Psoas muscle (tissue), 2 donors: ENCODE measurements around a stretch of chr5.

DNA sequence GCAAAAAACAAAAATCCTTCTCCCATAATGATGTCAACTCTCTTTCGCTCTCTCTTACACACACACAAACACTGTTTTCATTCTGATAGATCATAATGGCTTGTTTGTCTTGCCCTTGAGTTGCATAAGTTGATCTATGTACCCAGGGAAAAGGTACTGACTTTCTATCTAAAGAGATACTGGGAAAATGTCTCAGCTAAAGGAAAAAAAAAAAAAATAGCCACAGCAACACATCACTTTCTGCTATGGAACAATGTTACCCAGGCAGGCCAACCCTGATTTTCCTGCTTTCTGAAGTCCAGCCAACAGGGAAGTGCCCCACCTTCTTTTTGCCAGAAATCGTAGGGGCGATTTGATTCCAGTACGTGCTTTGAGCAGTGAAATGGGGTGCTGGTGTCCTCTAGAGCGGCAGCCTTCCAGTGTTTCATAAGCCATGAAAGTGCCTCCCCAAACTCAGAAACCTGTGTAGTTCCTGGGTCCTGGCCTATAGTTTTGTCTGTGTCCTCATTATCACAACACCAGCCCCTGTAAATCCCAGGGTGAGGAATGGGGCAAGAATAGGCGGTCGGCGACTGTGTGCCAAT, 212.7 kb upstream of the ACTBL2 start:
- PRO-cap, 2 experiments = no peak in any of the 2 experiments

- PRO-cap, 2 experiments = no peak in any of the 2 experiments
Observed at GRCh38 chr5:57841514-57842539, 359.2 kb upstream of the ACTBL2 start.

GRCh38 chr5:58071488-58072211, 388.2 kb downstream of the PLK2 start:
- PRO-cap, 2 experiments = no peak in any of the 2 experiments

GRCh38 chr5:58273505-58274097, 186.3 kb downstream of the PLK2 start:
- PRO-cap, 2 experiments = no peak in any of the 2 experiments

- PRO-cap, 2 experiments = no peak in any of the 2 experiments
Observed at GRCh38 chr5:58450704-58451057, 9.2 kb downstream of the PLK2 start.

DNA sequence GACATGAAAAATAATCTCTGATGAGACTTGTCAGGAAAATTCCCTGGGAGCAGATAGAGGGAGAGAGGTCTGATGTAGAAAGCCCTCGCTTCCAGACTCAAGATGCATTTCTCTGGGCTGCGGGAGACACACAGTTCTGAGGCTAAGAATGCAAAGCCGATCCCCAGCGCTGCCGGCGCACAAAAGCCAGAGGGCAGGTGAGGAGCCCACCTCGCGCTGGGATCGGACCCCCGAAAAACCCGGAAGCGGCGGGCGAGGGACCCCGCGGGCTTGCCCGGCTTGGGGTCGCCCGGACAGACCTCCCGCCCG, 581 bp downstream of the PLK2 start:
- PRO-cap, 2 experiments = no peak in any of the 2 experiments

GRCh38 chr5:58460118-58461391, 669 bp upstream of the PLK2 start:
- PRO-cap, 2 experiments = peak in 2 of 2 experiments; most common plus-strand start chr5:58460182 (in 2); most common minus-strand start chr5:58460575 (in 2)

DNA sequence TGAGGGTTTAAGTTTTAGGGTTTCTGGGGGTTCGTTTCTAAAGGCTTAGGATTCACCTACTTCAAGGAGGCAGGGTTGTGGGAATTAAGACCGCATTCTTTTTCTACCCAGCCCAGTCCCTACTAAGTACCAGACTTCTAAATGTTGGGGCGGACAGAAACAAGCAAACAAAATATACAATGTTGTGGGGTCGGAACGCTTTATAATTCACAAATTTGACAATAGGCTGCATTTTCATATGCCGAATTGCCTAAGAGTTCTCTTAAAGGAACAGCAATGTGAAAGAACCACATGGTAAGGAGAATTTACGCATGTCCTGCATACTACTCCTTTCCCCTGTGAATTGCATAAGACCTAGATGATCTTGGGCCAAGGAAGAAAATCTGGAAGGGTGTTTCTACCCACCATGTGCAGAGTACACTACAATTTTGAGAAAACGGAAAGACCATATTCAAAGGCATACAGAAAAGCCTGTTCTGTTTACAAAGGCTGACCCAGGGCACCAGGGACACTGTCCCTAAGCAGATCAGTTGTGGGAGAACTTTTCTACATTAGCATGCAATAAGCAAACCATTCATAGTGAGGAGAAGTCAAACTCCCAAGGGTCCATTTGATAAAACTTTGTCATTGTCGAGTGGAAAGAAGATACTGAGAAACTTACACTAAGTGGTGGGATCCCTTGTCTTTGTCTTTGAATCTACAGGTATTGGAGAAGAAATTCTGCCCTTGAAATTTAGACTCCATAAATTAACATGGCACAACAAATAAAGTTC, 457.4 kb downstream of the RAB3C start:
- PRO-cap, 2 experiments = no peak in any of the 2 experiments

DNA sequence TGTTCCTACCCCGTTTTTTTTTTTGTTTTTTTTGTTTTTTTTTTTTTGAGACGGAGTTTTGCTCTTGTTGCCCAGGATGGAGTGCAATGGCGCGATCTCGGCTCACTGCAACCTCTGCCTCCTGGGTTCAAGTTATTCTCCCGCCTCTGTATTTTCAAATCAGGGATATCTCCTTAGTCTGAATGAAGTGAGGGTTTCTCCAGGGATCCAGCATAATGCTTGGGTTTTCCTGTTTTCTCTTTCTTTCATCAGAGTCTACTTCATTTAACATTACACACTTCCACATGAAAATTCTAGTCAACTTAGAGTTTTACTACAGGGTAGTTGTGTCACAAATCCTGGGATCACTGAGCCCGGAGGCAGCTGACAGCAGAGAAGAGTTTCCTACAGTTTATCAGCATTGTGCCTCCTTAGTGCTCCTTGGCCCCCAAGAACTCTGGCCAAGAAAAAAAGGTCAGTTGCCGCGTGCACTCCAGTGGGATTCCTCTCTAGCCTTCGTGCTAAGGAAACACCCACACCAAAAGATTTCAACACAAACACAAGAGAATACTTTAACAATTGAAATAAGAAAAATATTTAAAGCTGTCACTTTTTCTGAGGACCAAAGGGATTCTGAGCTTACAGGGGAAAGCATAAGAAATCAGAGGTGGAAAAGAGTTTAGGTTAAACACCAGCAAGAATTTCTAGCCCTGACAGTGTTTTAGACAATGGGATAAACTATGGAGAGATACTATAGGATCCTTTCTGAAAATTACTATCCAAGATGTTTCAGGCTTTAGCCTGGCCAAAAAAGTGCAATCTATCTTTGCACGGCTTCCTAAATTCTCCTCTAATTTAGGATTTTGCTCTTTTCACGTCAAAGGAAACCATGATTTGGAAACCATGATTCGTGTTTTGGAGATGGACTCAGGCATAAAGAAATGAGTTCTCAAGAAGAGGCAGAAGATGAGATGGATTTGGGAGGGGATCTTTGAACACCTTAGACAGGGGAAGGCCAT, 606.6 kb downstream of the RAB3C start:
- PRO-cap, 2 experiments = no peak in any of the 2 experiments

DNA sequence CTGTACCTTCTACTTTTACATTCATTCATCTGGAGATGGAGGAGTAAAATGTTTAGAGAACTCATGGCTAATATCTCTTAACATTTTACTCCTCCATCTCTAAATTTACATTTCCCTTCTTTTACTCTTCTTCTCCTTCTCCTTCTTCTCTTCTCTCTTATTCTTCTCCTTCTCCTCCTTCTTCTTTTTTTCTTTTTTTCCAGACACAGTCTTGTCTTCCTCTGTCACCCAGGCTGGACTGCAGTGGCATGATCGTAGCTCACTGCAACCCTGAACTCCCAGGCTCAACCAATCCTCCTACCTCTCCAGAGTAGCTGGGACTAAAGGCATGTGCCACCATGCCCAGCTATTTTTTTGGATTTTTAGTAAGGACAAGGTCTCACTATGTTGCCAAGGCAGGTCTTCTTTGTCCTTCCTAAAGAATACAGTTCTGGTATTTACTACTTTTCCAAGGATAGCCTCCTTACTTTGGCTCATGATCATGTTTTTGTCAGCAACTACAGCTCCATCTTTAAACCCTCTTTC, 630.2 kb downstream of the RAB3C start:
- PRO-cap, 2 experiments = no peak in any of the 2 experiments

- PRO-cap, 2 experiments = no peak in any of the 2 experiments
Observed at GRCh38 chr5:59275416-59276467, 617.8 kb downstream of the PDE4D start.

DNA sequence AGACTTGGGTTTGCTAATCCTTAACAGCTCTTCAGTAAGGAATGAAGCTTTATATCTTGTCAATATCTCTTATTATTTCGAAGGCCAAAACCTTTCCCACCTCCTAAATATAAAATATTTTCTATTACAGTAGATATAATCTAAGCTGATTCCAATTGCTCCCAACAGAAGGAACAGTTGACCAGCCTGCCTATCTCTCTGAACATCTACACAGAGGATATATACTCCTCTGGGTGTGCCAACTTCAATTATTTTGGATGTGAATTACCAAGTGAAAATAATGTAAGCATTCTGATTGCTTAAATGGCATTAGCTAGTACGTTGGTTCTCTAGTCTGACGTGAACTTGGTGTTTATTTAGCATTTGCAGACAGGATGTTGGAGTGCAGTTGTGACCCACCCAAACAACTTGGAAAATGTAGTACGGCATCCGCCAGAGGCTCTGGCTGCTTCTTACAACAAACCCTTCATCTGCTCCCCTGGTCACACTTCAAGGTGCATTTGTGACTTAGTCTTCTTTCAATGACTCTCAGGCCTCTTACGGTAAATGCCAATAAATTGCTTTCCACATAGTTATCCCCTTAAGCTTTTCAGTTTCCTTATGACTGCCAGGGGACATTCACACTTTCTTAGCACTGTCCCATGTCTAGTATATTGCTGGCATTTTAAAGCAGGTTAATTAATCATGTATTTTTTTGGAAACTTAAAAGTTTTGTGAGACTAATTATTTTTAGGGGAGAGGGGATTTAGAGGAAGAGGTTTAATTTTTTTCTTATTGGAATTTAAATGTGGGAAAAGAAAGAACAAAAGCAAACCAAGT, 616.6 kb downstream of the PDE4D start:
- PRO-cap, 2 experiments = no peak in any of the 2 experiments

- PRO-cap, 2 experiments = no peak in any of the 2 experiments
Observed at GRCh38 chr5:59317272-59318028, 576.1 kb downstream of the PDE4D start.

GRCh38 chr5:59463913-59464606, 429.5 kb downstream of the PDE4D start:
- PRO-cap, 2 experiments = no peak in any of the 2 experiments

DNA sequence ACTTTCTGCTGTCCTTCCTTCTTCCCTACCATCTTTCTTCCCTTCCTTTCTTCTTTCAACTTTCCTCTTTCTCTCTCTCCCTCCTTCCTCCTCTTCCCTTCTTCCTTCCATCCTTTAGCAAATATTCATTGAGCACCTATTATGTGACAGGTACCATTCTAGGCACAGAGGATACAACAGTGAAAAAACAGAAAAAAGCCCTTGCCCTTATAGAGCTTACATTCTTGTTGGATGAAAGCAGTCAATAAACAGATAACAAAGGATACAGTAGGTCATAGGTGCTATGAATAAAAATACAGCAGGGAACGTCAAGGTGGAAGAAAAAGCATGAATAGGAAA, 374.5 kb downstream of the PDE4D start:
- PRO-cap, 2 experiments = no peak in any of the 2 experiments

DNA sequence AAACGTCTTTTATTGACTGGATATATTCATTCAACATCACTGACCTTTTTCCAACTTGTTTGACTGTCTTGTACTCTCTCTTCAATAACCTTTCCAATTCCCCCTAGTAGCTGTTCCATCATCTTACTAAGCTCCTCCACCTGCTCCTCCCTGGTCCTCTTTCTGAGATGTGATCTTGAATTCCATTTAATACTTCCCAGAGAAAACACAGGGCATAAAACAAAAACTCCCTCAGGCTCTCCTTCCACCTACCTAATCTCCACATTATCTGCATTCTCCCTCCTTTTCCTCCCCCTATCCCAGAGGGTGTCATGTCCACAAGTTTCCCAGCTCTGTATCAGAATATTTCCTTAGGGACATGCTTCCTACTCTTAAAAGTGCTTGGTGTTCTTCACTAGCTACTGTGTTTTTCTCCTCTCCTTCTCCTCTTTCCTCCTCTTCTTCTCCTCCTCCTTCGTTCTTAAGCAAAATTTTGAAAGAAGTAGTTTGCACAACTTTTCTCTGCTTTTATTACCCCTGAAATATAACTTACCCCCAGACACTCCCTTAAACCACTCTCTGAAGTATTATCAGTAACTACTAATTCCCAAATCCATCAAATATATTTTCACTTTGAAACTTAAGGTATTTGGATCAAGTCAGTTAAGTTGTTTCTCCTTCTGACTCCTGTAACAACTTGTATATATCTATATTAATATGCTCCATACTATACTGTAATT, 314.9 kb downstream of the PDE4D start:
- PRO-cap, 2 experiments = no peak in any of the 2 experiments

DNA sequence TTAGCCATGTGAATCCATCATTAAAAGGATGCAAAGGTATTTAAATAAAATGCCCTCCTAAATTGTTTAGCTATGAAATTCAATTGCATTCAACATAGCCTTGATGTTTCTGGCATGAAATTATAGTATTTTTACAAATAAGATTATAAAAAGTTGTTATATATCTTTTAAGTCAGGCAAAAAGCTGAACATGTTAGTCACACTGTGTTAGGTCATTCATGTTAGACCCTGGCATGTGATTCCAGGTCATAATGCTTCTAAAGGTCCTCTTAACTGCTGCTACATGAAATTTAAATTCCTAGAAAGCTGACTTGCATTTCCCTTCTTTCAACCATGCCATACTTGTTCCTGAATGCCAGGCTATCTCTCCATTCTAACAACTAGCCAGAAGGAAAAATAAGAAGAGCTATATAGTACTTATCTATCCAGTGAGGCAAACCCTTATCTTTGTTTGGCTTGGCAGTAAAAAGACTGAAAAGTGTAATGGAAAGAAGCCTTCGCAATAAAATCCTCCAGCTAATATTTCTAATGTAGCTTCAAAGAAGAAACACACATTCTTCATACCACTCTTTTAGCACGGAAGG, 310.4 kb downstream of the PDE4D start:
- PRO-cap, 2 experiments = no peak in any of the 2 experiments

- PRO-cap, 2 experiments = no peak in any of the 2 experiments
Observed at GRCh38 chr5:59649395-59649659, 244.2 kb downstream of the PDE4D start.

- PRO-cap, 2 experiments = no peak in any of the 2 experiments
Observed at GRCh38 chr5:59667680-59668457, 225.7 kb downstream of the PDE4D start.

DNA sequence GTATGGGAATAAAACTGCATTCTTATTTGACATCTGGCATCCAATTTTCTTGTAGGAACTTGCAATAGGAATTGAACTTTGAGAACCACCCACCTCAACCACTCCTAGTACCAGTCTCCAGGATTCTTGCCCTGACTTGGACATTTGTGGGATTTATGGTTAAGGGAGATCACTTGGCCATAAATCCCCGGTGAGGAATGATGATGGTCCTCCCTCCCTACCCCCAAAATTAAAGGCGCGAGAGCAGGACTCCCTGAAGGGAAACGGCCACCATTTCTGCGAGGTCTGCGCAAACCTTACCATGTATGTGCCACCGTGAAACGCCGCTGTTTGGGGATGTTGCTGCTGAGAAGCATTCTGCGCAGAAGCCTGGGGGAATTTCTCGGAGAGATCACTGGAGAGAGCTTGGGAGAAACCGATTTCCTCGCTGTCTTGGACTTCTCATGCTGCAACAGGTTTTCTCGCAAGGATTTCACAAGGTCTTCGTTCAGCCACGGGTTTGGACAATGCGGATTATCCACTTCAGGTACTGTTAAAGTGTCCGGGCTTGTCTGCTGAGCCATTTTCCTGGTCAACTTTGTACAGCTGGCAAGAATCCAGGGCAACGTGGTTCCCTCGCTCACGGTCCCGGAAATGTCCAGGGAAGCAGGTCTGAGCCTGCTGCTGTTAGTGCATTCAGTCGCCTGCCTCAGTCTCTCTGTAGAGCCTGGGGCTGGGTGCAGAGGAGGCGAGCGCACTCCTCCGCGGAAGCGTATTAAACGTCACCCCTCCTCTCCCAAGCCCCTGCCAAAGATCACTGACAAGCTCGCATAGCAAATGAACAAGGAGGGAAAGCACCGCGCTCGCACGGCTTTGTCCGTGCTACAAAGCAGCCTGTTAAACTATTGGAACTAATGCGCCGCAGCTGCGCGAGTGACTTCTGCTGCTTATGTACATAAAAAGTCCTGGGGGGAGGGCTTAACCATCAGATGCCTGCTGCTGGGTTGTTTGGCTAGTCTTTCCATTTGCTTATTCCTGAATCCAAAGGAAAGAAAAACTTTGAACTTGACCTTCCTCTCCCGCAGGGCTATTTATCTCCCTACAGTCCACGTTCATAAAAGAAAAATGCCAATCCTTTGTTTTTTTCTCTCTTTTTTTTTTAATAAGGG, 125.2 kb downstream of the PDE4D start:
- PRO-cap, 2 experiments = peak in 1 of 2 experiments; most common plus-strand start position 691 of the sequence (in 1); most common minus-strand start position 699 of the sequence (in 1)